ENCODE results near the gene SMAD7.

- PRO-cap, 2 experiments: no peak in any of the 2 experiments
Observed at GRCh38 chr18:48072720-48073763, 142.6 kb upstream of the SMAD2 start.

GRCh38 chr18:48151468-48152264 is 221.2 kb upstream of the SMAD2 start:
- PRO-cap, 2 experiments: no peak in any of the 2 experiments

- PRO-cap, 2 experiments: no peak in any of the 2 experiments
Observed at GRCh38 chr18:48470311-48470929, 61.2 kb upstream of the ZBTB7C start.

DNA sequence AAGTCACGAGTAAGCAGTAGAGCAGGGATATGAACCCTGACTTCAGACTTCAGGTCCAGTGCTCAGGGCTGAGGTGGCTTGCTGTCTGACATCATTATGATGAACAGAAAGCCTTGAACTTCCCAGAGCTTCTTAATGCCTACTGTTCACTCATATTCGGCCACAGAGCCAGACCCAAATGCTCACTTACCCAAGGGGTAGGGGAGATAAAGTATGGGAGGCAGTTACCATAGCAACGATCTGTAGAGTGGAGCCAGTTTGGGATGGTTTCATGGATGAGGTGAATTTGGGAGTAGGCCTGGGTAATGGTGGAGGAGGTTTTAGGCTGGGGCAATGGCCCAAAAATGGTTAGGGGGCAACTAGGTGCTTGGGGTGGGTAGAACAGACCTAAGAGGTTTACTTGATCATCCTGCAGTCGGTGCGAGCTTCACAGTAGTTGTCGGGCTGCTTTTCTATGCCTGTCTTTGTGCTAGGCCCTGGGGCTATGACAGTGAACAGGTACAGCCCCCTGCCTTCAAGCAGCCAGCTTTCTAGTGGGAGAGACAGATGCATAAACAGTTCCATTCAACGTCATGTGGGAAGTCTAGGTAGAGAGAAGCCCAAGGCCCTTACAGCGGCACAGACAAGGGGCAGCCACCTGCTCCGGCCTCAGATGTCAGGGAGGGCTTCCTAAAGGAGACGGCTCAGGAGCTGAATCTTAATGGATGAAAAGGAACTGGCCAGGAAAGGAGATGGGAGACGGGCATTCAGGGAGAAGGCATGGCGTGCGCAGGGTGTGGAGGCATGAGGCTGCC is 5.7 kb downstream of the CTIF start:
- PRO-cap, 2 experiments: no peak in any of the 2 experiments

- PRO-cap, 2 experiments: no peak in any of the 2 experiments
Observed at GRCh38 chr18:48548408-48549039, 9.7 kb downstream of the CTIF start.

GRCh38 chr18:48575460-48576755 is 37.1 kb downstream of the CTIF start:
- PRO-cap, 2 experiments: no peak in any of the 2 experiments

GRCh38 chr18:48802819-48803489 is 147.8 kb downstream of the SMAD7 start:
- PRO-cap, 2 experiments: no peak in any of the 2 experiments

DNA sequence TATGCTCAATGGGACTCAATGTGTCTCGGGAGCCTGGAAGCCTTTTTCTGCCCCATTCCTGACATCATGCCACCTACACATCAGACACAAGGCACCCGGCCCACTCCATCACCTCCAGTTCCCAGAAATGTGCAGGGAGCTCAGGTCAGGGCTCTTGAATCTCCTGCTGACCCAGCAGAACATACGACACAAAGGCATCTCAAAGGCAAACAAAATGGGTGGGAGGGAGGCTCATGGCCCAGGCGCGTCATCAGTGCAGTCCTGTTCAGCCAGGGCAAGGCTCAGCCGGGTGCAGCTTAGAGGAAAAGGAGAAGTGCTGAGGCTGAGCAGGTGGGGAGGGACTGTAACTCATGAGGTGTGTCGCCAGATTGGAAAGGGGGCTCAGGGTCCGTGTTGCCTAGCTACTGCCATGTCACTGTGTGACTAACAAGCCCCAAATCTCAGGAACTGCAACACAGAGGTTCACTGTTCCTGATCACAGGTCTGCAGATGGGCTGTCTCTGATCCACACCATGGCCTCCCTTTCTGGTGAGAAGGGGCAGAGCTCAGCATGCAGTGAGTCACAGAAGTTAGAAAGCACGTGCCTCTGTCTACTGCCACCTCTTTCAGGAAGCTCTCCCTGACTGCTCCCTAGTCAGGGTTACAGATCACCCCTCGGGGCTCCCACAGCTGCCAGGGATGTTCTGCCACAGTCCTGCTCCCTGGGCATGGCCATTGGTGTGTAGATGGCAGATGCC is 81.8 kb downstream of the SMAD7 start:
- PRO-cap, 2 experiments: no peak in any of the 2 experiments

DNA sequence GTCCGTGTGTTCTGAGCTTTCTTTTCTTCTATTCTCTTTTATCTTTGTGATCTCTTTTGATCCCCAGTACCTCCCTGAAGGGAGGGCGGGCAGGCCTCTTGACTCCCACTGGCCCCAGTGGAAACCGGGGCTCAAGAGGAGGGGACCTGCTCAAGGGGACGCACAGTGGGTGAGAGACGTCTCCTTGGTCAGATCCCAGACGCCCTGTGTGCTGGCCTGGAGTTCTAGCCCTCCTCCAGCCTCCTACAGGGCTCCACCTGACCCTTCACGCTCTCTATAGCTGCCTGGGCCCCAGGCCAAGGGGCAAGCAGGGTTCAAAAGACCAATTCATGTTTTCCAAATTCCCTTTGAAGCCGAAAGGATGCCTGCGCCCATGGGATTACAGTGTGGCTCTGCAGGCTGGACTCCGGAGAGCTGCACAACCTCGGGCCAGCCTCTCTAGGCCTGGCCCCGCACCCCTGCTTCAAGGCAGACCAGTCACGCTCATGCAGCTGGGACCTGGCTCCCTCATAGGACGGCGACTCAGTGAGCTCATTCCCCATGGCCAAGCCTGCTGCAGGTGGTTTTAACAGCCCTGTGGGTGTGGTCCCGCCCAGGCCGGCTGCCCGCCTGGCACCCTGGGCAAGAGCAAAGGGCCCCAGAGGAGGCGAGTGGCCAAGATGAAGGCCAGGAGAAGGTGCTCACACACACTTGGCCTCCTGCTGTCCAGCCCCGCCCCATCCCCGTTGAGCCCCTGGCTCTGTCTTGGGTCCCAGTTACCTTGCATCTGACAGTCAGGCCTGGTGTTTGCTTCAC is 57.2 kb downstream of the SMAD7 start:
- PRO-cap, 2 experiments: no peak in any of the 2 experiments

DNA sequence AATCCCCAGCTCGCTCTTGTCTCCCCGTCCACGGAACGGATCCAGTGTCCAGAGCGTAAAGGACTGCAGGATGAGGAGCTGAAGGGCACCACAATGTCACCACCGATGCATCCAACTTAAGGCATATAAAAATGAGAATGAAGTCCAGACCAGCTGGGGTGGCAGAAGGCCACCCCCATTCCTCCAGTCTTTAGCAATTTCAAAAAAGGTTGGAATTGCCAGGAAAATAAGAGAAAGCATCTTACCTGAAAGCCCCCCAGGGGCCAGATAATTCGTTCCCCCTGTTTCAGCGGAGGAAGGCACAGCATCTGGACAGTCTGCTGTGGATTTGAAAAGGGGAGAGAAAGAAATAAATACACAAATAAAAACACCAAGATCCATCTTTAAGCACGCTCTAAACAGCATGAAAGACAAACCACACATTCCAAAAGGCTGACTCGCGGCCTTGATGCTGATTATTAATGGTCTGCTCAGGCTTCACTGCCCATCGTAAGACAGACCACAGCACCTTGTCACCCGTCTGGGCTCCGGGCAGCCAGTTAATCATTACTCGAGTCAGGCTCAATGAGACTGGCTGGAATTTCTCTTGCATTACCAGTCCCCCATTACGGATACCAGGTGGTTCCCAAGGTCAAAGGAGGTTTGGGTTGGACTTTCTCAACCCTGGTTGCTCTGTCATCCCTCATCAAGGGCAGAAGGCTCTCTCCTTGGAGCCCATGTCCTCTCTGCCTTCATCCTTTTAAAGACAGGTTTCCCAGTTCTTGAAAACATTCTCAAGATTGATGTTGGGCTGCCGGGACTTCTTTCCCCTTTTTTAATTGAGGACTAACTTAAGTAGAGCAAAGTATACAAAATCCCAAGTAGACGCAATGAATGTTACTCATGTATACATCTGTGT is 8.3 kb downstream of the SMAD7 start:
- PRO-cap, 2 experiments: no peak in any of the 2 experiments

GRCh38 chr18:48948967-48949705 is 1.6 kb downstream of the SMAD7 start:
- PRO-cap, 2 experiments: no peak in any of the 2 experiments

GRCh38 chr18:48950952-48951334 is at the start of gene SMAD7:
Gene SMAD7 (minus strand): TSS chr18:48950965.
- PRO-cap, 2 experiments: no peak in any of the 2 experiments

- PRO-cap, 2 experiments: no peak in any of the 2 experiments
Observed at GRCh38 chr18:48991538-48992586, 41.1 kb upstream of the SMAD7 start.

GRCh38 chr18:49055840-49056268 is 105.1 kb upstream of the SMAD7 start:
- PRO-cap, 2 experiments: no peak in any of the 2 experiments

- PRO-cap, 2 experiments: no peak in any of the 2 experiments
Observed at GRCh38 chr18:49254774-49255269, 205.6 kb downstream of the DYM start.

GRCh38 chr18:49590418-49591058 is 28.7 kb downstream of the LIPG start:
- PRO-cap, 2 experiments: no peak in any of the 2 experiments

DNA sequence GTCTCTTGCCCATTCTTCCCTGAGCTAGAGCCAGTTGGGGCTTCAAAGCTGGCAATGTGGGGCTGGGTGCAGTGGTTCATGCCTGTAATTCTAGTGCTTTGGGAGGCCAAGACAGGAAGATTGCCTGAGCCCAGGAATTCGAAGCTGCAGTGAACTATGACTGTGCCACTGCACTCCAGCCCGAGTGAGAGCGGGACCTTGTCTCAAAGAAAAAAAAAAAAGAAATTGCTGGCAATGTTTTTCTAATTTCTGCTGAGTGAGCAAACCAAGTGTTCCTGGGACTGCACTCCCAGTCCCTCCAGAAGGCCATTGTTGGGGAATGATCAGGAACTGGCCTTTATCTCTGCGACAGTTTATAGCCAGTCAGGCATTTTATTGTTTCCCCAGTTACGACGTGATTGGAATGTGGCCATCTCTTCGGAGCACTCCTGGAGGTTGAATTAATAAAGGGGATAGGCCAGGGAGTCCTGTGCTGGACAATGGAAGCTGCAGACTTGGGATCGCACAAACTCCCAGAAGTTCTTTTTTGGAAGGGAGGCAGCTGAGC is 57.1 kb downstream of the LIPG start:
- PRO-cap, 2 experiments: no peak in any of the 2 experiments

DNA sequence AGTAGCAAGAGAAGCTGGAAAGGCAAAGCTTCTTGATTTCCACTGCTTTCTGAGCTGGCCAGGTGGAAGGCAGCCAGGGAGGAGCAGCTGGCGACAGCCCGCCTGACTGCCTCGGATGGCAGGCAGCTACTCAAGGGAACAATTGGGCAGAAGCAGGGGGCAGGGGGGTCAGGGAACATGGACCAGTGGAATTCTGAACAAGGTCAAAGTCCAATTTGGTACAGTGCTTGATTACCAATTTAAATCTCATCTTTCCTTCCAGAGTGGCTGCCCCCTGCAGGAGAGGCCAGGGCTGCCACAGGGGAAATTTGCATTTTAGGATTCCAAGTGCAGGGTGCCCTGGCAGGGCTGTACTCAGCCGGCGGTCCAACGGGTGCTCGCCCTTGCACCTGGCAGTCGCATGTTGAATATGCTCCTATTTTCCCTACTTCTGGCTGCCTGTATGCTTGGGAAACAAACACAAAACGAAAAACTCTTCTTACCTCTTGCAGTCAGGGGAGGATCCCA is 67.3 kb downstream of the LIPG start:
- PRO-cap, 2 experiments: no peak in any of the 2 experiments

- PRO-cap, 2 experiments: peak in 2 of 2 experiments; most common plus-strand start chr18:49814011 (in 1); most common minus-strand start chr18:49813879 (in 1)
Observed at GRCh38 chr18:49813785-49814828, 774 bp upstream of the ACAA2 start.

DNA sequence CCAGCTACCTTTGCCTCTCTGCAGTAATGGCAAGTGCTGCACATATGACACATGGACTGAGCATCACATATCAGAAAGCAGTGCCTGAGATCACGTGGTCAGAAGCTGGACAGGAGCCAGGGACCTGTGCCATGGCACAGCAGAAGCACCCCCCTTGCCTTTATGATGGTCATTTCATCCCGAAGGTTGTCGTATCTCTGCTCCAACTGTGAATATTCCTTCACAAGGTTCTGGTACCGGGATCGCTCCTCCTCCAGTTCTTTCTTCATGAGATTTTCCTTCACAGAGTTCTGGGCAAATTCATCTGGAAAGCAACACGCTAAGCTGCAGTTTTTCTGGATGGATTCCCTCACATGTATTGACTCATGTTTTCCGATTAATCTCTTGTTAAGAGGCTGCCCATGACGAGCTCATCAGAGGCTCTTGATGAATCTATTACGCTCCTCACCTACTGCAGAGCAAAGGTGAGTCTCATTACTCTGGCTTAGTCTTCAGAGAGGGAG is 65.5 kb upstream of the ACAA2 start:
- PRO-cap, 2 experiments: no peak in any of the 2 experiments

Data from Colon Carcinoma Metastatic in the Brain (tissue), 2 donors.